Hair follicular keratinocyte (primary cell): ENCODE measurements around the gene CEP162.

DNA sequence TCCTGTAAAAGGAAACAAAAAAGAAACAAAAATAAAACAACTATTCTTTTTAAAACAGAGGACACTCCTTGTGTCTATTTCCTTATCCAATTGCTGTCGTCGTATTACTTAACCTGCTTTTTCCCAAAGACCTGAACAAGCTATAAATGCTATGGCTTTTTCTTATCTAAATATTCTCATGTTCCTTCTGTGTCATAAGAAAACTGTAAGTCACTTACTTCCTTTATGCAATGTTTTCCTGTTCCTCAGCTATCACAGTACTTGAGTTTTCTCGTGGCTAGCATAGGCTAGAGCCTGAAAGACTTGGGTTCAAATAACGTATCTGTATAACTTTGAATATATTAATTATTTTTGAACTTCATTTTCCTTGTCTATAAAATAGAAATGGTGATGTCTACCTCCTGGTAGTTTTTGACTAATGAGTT, 99.2 kb downstream of the IRAK1BP1 start:
- RAMPAGE, long total RNA, result no peak

GRCh38 chr6:79171083-79171282, 92.9 kb upstream of the PHIP start:
- RAMPAGE, long total RNA, result no peak

- RAMPAGE, long total RNA, result no peak
Observed at GRCh38 chr6:79946238-79947320, 774 bp downstream of the ELOVL4 start.

GRCh38 chr6:80086264-80086671, 20.2 kb upstream of the BCKDHB start:
- RAMPAGE, long total RNA, result no peak

DNA sequence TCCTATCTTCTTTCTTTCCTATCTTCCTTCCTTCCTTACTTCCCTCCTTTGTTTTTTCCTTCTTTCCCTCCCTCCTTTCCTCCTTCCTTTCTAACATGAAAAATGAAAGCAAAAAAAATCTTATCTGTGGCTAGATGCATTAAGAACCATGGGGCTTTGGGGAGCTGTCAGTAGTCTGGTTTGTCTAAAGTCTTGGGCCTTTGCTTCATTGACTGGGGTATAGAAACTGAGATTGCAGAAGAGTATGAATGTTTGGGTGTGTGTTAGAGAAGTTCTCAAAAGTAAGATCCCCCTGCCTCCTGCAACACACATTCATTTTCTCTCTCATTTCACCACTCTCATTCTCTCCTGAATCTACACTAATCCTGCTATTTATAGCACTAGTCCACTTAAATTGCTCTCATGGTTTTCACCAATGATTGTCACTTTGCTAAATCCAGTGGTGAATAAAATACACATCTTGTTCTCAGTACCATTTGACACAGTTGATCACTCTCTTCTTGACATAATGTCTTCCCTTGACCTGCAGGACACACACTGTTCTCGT, 32.2 kb downstream of the TENT5A start:
- RAMPAGE, long total RNA, result no peak

GRCh38 chr6:82229453-82230009, 18.0 kb downstream of the IBTK start:
- RAMPAGE, long total RNA, result no peak

- RAMPAGE, long total RNA, result no peak
Observed at GRCh38 chr6:83511788-83512170, 555 bp upstream of the PRSS35 start.

DNA sequence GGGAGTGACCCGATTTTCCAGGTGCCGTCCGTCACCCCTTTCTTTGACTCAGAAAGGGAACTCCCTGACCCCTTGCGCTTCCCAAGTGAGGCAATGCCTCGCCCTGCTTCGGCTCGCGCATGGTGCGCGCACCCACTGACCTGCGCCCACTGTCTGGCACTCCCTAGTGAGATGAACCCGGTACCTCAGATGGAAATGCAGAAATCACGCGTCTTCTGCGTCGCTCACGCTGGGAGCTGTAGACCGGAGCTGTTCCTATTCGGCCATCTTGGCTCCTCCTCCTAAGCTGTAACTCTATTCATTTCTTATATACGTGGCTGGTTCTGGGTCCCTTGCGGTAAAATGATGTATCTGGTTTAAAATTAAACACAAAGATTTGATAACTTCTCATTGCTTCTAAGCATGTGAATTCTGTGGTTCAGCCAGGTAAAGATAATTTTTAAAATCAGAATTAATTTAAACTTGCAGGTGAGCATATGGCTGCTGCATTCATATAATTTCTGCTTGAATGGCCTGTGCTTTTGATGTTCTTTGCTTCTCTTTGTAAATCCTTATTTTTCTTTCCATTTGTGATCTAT, 49.6 kb upstream of the RIPPLY2 start:
- RAMPAGE, long total RNA, result no peak

- RAMPAGE, long total RNA, result no peak
Observed at GRCh38 chr6:84163024-84163615, 64.3 kb downstream of the CEP162 start.

GRCh38 chr6:84226881-84228167, at the start of gene CEP162:
CEP162 (minus strand) TSS chr6:84227643.
- RAMPAGE, long total RNA, result no peak

DNA sequence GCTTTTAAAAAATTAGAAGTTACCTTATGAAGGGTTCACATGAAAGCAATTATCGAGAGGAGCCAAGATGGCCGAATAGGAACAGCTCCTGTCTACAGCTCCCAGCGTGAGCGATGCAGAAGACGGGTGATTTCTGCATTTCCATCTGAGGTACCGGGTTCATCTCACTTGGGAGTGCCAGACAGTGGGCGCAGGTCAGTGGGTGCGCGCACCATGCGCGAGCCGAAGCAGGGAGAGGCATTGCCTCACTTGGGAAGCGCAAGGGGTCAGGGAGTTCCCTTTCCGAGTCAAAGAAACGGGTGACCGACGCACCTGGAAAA, 138.1 kb downstream of the TBX18 start:
- RAMPAGE, long total RNA, result no peak

- RAMPAGE, long total RNA, result no peak
Observed at GRCh38 chr6:84766939-84767649, 2.7 kb upstream of the TBX18 start.

DNA sequence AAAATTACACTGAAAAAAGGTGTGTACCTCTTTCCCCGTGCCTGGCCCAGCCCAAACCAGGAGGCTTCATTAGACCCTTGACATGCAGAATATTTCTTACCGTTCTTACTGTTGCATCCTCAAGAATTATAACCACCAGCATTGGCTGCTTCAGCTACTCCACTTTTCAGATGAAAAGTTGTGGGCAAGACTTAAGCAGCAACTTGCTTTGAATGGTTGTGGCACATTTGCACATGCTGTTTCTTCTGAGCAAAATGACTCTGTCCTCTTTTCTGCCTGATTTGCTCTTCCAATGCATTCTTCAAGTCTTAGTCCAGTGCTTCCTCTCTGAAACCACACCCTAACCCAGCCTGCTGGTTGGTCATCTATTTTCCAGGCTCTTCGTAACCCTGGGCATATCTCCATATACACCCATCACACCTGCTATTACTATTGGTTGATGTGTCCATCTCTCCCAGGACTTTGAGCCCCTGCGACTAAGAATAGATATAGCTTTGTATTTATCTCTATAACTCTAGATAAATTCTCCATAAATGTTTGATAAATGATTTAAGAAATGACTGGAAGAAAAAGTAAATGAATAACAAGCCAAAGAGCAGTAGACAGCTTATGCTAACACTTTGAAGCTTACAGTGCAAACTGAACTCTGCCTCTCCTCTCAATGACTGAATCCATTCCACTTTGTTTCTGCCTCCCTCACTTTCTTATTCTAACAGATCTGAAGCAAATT, 59.8 kb upstream of the NT5E start:
- RAMPAGE, long total RNA, result no peak

DNA sequence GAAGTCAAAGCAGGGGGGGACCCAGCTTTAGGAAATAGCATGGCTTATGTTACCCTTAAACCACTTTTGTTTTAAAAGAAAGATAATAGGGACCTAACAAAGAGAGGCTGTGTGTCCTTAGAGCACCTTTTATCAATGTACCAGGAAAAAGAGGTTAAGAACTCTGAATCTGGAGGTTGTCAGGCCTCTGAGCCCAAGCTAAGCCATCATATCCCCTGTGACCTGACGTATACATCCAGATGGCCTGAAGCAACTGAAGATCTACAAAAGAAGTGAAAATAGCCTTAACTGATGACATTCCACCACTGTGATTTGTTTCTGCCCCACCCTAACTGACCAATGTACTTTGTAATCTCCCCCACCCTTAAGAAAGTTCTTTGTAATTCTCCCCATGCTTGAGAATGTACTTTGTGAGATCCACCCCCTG, 45.8 kb upstream of the NT5E start:
- RAMPAGE, long total RNA, result no peak

GRCh38 chr6:85611479-85612681, 18.2 kb upstream of the SNX14 start:
- RAMPAGE, long total RNA, result no peak

DNA sequence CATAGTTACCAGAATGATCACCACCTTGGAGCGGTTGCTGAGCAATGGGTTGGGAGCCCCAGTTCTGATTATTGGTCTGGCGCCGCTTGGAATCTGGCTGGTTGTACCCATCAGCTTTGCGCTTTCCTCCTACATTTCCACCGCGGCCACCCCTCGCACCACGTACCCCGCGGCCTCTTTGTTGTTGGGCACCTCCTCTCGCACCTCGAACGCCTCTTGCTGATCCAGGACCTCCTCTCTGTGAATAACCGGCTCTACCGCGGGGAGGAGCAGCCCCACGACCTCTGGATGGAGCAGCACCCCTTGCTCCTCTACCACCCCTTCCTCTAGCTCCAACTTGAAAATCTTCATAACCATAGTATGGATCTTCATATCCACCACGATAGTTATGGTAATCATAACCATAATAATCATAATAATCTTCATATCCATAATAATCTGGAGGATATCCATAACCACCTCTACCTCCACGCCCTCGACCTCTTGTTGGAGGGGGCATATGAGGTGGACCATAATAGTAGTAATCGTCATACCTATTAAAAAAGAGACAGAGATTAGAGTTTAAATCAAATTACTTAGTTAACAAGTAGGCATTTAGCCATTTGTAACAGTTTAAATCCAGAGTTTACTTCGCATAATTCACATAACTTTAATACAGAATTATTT, 21.3 kb upstream of the SNX14 start:
- RAMPAGE, long total RNA, result no peak

- RAMPAGE, long total RNA, result no peak
Observed at GRCh38 chr6:85622169-85622907, 20.3 kb downstream of the SYNCRIP start.

- RAMPAGE, long total RNA, result no peak
Observed at GRCh38 chr6:86477254-86478234, 459.8 kb upstream of the HTR1E start.

- RAMPAGE, long total RNA, result no peak
Observed at GRCh38 chr6:87671305-87672447, 30.4 kb downstream of the AKIRIN2 start.

GRCh38 chr6:87696892-87697274, 5.2 kb downstream of the AKIRIN2 start:
- RAMPAGE, long total RNA, result no peak